Measurements from ENCODE around the gene KLHL29.

DNA sequence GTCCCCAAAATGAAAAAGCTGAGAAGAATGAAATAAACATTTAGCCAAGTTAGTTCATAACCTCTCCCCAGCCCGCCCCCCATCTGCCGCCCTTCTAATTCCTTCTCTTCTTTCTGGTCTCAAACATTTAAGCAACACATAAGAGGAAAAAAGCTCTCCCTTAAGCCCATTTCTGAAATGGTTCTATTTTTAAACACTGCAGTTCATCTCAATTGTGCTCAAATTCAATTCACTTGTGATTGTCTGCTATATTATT, 479.9 kb downstream of the TDRD15 start:
- CAGE, long polyA plus RNA: no peak
- RRBS: no CpG with 5 or more reads among the region's 2 CpGs

DNA sequence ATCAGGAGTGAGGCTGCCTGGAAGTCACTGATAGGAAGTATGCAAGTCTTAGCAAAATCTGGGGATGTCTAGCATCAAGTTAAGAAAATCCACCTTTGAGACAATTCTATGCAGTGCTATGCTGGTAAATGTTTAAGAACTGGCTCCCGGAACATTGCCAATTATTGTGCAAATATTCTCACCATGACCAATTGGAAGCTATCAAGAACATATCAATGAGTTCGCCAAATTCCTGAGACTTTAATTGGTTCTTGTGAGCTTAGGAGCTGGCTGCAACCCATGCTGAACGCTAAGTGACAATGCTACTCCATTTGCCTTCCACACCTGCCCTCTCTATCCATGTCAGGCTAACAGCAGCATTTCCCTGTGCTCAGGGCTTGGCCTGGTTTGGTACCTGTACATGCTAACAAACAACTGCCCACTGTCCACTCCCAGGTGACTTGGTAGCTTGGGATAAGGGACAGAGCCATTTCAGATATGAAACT, 172.9 kb upstream of the KLHL29 start:
- CAGE, long polyA plus RNA: no peak
- RRBS: no CpG with 5 or more reads among the region's 3 CpGs

GRCh38 chr2:23268454-23268828, 116.5 kb upstream of the KLHL29 start:
- CAGE, long polyA plus RNA: no peak
- RRBS: no CpG with 5 or more reads among the region's 1 CpG

- CAGE, long polyA plus RNA: no peak
- RRBS: 2% methylated on average over 44 of the region's 114 CpGs
These were observed at the start of gene KLHL29 for GRCh38 chr2:23384957-23385732. Gene KLHL29 (plus strand): TSS chr2:23385179.

- CAGE, long polyA plus RNA: no peak
- RRBS: no CpG with 5 or more reads among the region's 14 CpGs
These were observed 34.7 kb downstream of the KLHL29 start for GRCh38 chr2:23419700-23420136.

GRCh38 chr2:23457338-23457711, 72.3 kb downstream of the KLHL29 start:
- CAGE, long polyA plus RNA: no peak
- RRBS: no CpG with 5 or more reads among the region's 4 CpGs

DNA sequence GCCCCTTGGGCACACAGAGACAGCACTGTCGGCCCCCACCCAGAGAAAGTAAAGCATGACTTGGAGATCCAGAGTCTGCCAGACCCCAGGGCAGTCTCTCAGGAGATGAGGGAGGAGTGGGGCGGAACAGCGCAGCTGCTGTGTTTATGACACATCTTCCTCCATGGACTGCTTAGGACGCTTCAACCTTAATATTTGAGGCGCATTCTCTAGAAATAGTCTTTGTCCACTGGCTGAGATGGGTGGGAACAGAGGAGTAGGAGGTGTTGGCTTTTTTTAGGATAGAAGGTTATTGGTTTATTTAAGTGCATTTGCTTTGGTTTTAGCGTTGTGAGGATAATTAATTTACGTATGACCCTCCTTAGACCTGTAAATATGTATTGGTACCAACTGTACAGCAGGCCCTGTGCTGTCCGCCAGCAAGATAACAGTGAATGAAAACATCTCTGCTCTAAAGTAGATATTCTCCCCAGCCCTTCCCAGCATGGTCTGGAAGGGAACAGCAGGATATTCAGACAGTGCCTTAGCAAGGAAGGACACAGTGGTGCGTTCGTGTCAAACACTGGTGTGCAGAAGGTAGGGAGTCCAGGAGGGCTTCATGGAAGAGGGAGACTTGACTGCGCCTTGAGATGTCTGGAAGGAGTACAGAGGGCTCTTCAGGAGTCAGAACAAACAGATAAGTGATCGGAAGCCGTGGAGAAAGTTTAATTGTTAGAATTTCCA, 114.8 kb downstream of the KLHL29 start:
- CAGE, long polyA plus RNA: no peak
- RRBS: no CpG with 5 or more reads among the region's 13 CpGs

- CAGE, long polyA plus RNA: no peak
- RRBS: no CpG with 5 or more reads among the region's 19 CpGs
These were observed 147.5 kb downstream of the KLHL29 start for GRCh38 chr2:23532345-23533096.

GRCh38 chr2:23541385-23542255, 156.6 kb downstream of the KLHL29 start:
- CAGE, long polyA plus RNA: no peak
- RRBS: no CpG with 5 or more reads among the region's 8 CpGs

GRCh38 chr2:23595667-23596816, 211.1 kb downstream of the KLHL29 start:
- CAGE, long polyA plus RNA: no peak
- RRBS: no CpG with 5 or more reads among the region's 28 CpGs

- CAGE, long polyA plus RNA: no peak
- RRBS: no CpG with 5 or more reads among the region's 1 CpG
These were observed 181.2 kb downstream of the ATAD2B start for GRCh38 chr2:23745627-23746222.

GRCh38 chr2:23885644-23886169, 41.2 kb downstream of the ATAD2B start:
- CAGE, long polyA plus RNA: no peak
- RRBS: no CpG with 5 or more reads among the region's 7 CpGs

DNA sequence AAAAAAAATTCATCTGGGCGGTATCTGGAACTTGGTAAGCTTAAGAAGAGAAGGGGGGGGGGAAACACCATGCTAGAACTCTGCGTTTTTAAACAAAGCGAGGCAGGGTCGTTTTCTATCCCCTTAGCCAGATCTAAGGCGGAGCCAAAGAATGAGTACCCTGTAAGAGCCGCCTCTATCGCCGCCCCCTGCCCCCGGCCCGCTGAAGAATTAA, 566 bp upstream of the ATAD2B start:
- CAGE, long polyA plus RNA: no peak
- RRBS: 6% methylated on average over 2 of the region's 10 CpGs

- CAGE, long polyA plus RNA: no peak
- RRBS: no CpG with 5 or more reads among the region's 1 CpG
These were observed 87.7 kb downstream of the FAM228A start for GRCh38 chr2:24262331-24263206.

DNA sequence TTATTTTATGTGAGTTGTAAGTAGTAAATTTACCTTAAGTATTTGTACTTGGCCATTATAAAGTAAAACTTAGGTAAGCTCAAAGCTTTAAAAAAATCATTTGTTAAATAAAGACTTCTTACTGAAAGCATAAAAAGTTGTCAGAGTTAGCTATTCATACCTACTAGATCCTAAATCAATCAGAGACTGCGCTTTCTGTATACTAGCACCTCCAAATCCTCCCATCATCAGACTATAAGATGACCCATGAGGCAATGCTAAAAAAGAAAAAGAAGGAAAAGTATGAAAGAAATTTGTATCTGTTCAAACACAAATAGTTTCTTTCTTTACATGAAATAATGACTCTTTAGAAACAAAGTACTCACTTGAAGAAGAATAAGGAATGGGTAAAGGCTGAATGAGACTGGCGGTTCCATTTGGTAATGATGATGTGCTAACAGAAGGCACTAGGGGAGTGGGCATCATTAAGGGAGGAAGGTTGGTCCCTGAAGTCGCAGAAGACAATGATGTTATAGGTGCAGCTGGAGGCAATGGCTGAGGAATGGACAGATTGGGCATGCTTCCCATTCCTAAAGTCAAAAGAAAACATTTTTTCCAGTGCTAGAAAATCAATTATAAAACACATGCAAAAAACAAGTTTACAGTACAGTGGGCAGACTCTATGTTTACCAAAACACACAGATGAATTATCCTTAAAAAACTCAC, 50.1 kb downstream of the ITSN2 start:
- CAGE, long polyA plus RNA: no peak
- RRBS: no CpG with 5 or more reads among the region's 3 CpGs

GRCh38 chr2:24315403-24316090, 44.8 kb downstream of the ITSN2 start:
- CAGE, long polyA plus RNA: no peak
- RRBS: no CpG with 5 or more reads among the region's 6 CpGs

DNA sequence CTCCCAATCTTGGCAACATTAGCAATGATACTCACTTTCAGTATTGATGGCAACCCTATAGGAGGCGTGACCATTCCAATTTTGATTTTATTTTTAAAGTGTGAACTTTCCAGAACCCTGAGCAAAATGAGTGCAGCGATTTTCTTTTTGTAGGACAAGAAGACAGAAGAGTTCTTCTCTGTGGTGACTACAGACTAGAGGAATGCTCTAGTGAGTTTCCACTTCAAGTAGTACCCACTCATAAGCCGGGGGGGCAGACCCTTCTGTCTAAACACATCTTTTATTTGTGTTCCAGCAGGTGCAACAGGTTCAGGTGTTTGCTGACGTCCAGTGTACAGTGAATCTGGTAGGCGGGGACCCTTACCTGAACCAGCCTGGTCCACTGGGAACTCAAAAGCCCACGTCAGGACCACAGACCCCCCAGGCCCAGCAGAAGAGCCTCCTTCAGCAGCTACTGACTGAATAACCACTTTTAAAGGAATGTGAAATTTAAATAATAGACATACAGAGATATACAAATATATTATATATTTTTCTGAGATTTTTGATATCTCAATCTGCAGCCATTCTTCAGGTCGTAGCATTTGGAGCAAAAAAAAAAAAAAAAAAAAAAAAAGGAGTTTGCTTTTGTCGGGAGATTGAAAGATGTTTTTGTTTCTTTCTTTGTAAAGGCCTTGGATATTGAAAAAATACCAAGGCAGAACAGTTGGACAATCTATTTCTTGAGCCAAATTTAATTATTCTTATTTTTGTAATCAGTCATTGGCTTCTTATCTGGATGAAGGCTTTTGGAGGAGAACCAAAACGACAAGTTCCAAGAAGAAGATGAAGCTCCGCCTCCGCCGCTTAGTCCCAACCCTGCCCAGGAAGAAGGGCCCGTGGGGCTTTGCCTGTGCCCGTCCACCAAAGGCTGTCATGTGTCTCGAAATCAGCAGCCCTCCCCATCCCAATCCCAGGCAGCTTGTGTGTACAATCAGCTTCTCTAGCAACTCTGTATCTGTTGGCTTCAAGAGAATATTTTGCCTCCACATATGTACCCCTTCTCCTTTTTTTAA, 24.9 kb downstream of the PTRHD1 start:
- CAGE, long polyA plus RNA: no peak
- RRBS: no CpG with 5 or more reads among the region's 15 CpGs

GRCh38 chr2:24921208-24921624, 1.2 kb upstream of the ADCY3 start:
- CAGE, long polyA plus RNA: no peak
- RRBS: no CpG with 5 or more reads among the region's 9 CpGs

- CAGE, long polyA plus RNA: no peak
- RRBS: 1% methylated on average over 11 of the region's 40 CpGs
These were observed 868 bp downstream of the DNAJC27 start for GRCh38 chr2:24970638-24971535.

DNA sequence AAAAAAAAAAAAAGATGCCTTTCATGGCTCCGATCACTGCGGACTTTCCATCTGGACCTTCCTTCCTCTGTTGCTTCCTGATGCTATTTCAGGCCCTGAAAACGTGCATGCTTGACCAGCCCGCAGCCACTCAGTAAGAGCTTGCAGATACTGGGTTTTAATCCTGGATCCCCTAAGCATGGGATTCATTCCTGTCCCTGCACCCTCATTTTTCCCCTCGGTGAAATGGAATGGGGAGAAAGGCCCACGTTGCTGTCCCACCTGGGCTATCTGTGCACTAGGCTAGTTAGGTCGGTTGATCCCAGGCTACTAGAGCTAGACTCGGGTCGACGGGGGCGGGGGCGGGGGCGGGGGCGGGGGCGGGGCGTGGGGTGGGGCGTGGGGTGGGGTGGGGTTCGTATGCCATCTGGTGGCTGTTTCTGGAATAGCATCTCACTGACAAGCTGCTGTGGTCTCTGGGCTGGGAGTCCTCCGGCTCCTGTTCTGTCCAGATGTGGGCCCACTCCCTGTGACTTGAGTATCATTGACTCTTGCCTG, 39.3 kb downstream of the POMC start:
- CAGE, long polyA plus RNA: no peak
- RRBS: no CpG with 5 or more reads among the region's 19 CpGs